Gastroesophageal sphincter (tissue), 4 donors: ENCODE measurements around a stretch of chr2.

GRCh38 chr2:142750721-142751428 is 126.6 kb upstream of the KYNU start:
- PRO-cap, result no peak
- RAMPAGE, long total RNA, 4 experiments, result no peak in any of the 4 experiments

GRCh38 chr2:142873740-142874995 is 3.3 kb upstream of the KYNU start:
- PRO-cap, result unidirectional peak, plus-strand start at chr2:142874738
- RAMPAGE, long total RNA, 4 experiments, result no peak in any of the 4 experiments

DNA sequence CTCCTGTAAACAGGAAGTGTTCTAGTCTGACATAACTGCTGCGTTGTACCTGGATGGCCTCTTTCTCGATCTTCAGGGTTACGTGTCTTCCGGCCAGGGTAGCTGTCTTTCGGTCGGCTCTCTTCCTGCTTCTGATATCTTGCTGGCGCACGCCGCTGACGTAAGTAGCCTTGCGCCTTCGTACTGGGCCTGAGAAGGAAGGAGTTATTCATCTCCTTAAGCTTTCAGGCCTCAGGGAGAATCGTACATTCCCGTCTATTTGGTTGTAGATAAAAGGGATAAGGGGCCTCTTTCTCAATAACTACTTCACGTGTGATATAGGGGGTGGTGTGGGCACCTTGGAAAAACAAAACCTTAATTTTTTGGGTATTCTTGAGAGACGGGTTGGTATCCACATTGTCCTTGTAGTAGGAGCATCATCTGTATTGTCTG is 53.5 kb downstream of the KYNU start:
- PRO-cap, result no peak
- RAMPAGE, long total RNA, 4 experiments, result no peak in any of the 4 experiments

DNA sequence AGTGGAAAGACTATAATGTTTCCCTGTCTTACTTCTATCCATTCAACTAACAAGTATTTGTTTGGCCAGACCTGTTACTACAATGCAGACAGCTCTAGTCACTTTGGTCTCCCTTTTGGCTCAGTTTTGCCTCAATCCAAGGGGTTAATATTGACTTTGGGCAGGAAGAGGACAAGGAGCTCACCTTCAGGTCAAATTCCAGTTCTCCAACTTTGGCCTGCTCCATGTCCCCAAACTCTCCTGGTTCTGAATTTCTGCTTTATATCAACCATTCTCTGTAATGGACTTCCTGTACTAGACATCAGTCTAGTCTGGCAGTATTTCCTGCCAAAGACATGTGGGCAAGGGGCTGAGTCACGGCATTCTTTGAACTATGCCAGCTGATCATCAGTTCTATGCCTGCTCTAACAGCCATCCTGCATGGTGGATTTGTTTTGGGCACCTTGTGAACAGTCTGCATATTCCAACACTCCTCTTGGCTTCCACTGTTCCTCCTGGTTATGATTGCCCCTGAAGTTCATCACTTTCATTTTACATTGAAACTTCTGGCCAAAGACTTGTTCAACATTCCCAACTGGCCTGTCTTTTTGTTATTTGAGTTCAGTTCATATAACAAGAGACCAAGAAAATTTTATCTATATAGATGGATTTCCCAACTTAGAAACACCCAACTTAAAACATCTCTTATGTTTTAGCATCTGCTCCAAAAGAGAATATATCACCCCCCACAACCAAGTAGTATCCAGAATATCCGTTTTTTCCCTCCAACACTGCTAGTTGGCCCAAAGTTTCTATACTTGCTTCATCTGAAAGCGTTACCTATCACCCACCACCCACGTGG is 11.7 kb downstream of the GTDC1 start:
- PRO-cap, result no peak
- RAMPAGE, long total RNA, 4 experiments, result no peak in any of the 4 experiments

DNA sequence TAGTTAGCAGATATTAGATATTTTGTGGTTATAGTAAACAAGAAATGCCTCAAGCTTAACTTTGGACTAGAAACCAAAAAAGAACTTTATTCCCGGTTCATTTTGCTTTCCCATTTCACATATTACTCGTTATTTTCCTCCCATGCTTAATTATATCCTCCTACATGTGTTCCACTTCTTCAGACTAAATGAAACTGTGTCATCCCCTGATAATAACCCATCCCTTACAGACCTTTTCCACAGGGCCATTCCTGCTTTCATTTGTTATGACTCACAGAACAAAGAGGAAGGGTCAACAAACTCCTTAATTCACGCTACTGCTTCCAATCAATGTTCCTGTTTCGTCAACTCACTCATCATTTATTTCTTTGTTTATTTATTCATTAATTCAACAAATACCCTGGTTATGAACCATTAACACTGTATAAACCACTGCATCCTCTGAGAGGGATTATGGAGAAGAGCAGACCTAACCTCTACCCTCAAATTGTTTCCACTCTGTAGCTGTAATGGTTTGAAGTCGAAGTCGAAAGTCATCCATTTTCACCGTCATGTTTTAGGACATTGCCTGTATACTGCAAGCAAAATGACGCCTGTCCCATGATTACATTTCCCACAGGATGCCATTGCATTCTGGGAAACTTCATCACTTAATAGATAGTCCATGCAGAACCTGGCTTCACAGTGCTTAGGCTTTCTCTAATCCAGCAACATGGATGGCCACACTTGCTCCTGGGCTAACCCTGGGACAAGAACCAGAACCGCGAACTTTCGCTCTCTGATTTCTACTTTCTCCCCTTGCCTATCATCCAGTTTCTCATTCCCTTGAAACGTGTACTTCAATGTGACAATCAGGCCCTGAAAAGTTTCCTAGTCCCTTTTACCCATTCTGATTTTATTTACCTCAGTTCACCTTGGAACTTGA is 83.3 kb upstream of the GTDC1 start:
- PRO-cap, result no peak
- RAMPAGE, long total RNA, 4 experiments, result start-site peak on the minus strand in 1 of 4 experiments, centred at position 412 of the sequence, 5 reads per replicate

GRCh38 chr2:144424346-144425566 is 92.4 kb upstream of the GTDC1 start:
- PRO-cap, result no peak
- RAMPAGE, long total RNA, 4 experiments, result no peak in any of the 4 experiments

DNA sequence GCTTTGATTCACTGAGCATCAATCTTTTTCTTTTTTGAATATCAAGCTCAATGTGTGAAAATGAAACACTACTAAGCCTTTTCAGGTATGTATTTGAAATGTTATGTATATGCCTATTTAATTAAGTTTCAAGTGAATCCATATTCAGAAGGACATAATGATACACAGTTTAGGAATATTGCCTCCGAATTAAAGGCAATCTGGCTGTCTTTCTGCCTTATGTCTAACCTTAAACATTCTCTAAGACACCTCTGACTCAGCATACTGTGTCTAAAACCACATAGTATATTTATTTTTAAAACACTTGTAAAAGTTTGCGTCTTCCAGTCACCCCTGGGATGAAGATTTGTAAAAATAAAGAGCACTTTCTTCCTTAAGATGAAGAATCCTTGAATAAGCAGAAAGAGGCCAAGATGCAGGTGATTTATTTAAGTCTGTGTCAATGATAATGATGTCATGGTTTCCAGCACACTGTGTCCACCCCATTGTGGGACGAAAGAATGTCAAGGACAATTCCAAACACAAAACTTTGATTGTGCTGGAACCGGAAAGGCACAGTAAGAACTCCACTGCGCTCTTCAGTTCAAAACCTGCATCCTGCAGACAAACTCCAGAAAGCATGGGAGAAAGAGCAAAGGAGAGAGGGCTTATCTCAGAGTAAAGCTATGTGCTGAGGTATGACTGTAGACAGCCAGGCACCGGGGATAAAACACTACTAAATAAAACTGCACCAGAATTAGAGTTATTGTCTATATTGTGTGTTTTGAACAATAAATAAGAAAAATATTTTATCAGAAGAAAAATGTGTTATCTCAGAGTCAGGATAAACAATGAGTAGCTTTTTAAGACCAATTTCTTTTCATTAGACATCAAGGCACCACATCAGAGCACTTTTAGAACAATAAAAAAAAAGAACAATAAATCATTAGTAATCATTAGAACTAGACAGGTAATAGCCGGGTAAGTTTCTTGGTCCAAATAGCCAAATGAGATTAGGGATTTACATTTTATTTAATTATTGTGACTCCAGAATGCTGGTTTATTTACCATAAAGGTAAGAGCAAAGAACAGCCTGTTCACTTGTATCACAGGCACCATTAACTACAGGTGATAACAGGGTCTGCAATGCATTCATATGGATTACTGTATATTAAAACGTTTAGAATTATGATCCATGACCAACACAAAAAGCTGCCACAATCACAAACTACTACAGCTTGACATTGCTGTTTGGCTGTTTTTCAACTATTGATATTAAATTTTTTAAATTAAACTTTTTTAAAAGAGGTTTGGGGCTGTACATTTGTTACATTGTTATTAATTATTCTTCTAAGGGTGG is 92.7 kb downstream of the ZEB2 start:
- PRO-cap, result unidirectional peak, plus-strand start at position 602 of the sequence
- RAMPAGE, long total RNA, 4 experiments, result no peak in any of the 4 experiments

DNA sequence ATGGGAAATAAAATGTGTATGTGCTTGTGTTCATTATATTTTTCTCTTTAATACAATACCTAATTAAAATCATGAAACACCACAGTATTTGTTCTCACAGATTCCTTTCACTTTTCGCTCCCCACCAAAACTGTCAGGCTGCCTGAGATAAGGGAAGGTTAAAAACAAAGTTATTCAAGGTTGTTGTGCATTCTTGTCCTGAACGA is 76.4 kb downstream of the ZEB2 start:
- PRO-cap, result no peak
- RAMPAGE, long total RNA, 4 experiments, result no peak in any of the 4 experiments

- PRO-cap, result no peak
- RAMPAGE, long total RNA, 4 experiments, result no peak in any of the 4 experiments
These were observed 58.8 kb downstream of the ZEB2 start for GRCh38 chr2:144460747-144461988.

- PRO-cap, result no peak
- RAMPAGE, long total RNA, 4 experiments, result no peak in any of the 4 experiments
These were observed 35.2 kb downstream of the ZEB2 start for GRCh38 chr2:144484471-144485407.

DNA sequence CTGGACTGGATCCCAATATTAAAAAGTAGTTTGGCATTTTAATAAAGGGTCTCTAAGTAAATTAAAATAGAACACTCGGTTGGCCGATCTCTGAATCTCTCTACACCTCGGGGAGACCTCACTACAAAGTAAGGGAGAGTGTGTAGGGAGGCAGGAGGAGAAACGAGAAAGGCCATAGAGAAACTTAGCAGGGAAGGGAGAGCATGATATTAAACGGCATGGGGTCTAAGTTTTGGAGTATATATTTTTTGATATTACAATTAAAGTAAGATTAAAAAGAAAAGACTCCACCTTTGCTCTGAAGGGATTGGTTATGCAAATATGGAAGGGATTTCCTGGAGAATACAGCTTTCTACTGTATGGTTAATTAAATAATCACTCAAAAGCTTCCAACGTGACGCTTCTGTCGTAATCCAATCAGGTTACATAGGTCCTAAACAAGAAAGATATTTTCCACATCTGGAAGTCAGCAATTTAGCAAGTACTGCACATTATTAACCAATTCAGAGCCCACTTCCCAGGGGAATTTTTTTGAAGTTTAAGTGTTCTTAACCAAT is 993 bp upstream of the ZEB2 start:
- PRO-cap, result unidirectional peak, plus-strand start at position 456 of the sequence
- RAMPAGE, long total RNA, 4 experiments, result no peak in any of the 4 experiments

- PRO-cap, result bidirectional peak, plus-strand start at chr2:144523928, minus-strand start at chr2:144523824; bidirectional peak, plus-strand start at chr2:144524235, minus-strand start at chr2:144524240
- RAMPAGE, long total RNA, 4 experiments, result no peak in any of the 4 experiments
These were observed 3.6 kb upstream of the ZEB2 start for GRCh38 chr2:144523217-144524302.

DNA sequence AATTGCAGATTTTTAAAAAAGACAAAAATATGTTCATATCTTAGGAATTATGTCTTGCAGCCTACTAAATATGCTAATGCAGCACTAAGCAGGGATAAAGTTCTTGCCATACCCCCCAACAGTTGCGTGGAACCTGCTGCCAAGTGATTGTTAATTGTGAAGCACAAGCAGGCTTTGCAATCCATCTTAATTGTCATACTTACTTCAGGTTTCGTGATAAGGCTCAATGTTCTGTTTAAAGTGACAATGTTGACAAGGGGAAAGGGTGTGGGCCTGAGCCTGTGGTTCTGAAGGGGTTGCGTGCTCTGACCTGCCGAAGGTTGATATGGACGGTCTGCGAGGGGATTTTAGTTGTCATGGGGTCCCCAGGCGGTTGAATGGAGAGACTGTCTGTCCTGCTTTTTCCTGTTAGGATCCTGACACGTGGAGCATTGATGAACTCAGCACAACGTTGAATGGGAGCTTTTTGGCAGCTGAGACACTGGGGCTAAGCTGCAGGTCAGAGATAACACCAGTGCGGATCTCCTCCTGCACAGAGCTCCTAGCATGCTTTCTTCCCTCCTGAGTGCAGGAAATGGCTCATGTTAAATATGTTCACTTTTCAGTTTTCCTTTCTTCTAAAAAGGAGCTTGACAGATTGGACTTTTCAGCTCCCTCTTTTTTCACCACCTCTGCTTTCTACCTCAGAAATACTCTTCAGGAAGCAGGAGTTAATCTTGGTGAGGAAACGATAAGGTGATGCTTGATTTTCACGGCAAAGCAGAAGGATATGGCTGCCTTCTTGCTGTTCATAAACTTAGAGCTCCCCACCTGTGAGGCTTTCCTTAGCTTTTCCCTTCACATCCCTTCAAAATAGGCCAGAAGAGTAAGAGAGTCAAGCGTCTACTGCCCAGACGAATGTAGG is 62.9 kb upstream of the ZEB2 start:
- PRO-cap, result no peak
- RAMPAGE, long total RNA, 4 experiments, result no peak in any of the 4 experiments

GRCh38 chr2:144648935-144649401 is 129.0 kb upstream of the ZEB2 start:
- PRO-cap, result bidirectional peak, plus-strand start at chr2:144649322, minus-strand start at chr2:144649294
- RAMPAGE, long total RNA, 4 experiments, result no peak in any of the 4 experiments

DNA sequence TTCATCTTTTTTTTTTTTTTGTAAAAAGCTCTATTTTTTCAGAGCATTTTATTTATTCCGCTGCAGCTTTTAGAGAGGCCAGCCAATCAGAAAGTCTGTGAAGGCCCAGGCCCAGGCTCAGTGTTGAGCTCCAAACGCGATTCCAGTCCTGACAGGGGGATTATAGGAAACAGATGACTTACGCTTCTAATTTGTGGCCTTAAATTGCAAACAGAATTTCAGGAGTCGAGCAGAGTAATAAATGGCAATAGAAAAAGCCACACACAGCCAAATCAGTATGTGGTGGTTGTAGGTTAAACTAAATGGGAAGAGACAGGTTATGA is 130.9 kb upstream of the ZEB2 start:
- PRO-cap, result unidirectional peak, plus-strand start at position 149 of the sequence
- RAMPAGE, long total RNA, 4 experiments, result no peak in any of the 4 experiments

DNA sequence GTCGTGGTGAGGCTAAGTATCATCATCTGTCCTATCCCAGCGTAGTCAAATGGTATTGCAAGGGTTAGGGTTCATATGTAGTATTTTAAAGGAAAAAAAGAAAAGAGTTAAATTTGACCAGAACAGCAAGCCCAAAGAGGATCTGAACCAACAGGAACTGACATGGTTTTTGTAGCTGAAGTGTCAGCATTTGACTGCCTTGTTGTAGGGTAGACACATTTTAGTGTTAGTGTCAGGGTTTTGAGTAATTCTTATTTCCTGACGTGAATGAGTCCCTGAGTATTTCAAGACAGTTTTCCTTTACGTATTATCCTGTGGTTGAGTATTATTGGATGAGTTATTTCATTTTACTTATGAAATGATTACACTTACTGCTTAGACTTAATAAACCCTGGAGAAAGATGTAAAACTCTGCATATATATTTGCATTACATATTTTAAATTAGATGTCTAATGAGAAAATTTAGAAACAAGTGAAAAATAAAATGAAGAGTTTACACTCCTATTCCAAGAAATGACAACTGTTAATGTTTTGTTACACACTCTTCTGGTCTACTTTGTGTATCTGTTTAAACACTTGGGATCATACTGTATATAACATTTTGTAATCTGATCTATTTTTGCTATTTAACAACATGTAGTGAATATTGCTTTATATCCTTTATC is 173.4 kb upstream of the ZEB2 start:
- PRO-cap, result no peak
- RAMPAGE, long total RNA, 4 experiments, result no peak in any of the 4 experiments

DNA sequence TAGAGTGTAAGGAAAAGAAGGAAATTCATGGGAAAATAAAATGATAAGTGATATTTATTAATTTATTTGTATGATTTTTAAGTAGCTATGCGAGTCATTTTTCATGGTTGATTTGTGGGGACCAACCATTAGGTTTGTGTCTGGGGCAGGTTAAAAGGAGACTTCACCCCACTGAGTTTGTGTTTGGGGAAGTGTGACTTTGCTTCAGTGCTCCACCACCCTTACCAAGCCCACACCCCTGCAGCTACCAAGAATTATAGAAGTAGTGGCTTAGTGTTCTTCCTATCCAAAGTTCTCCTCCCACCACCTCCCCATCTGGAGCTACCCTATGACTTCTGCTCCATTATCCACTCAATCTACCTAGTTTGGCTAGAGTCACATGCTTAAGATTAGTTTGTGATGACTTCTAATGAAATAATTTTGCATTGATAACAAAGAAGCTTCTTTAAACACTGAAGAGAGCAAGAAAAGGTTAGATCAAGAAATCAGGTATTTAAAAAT is 182.1 kb upstream of the ZEB2 start:
- PRO-cap, result no peak
- RAMPAGE, long total RNA, 4 experiments, result no peak in any of the 4 experiments

DNA sequence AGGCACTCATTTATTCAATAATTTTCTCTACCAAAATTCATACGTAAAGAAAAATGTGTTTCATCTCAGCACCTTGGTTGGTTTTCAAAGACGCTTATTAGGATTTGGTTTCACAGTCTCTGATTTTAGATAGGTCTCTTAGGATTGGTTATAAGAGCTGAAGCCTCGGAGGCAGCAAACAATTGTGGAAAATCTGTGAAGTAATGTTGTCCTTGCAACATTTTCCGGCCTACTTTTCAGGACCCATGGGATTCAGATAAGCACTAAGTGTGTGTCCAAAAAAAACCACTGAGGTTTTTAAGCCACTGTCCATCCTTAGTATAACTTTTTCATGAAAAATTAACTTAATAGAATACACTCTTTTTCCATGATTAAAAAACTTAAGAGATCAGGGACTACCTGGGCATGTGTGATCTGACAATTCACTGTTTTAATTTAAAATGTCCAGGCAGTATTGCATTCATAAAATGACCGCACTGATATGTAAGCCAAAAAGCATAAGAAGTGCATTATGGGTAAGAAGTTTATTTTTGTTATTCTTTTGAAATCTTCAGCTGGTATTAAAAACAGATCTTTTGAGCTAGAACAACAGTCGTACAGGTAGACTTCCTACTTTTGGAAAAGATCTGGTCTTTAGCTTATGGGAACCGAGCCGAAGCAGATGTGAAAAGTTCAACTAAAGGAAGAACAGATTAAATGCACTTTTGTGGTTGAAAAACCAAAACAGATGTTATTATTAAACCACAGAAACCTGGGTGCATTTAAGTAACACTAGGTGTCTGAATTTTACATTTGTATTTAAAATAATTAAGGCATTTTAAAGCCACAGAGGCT is 479.3 kb upstream of the ZEB2 start:
- PRO-cap, result no peak
- RAMPAGE, long total RNA, 4 experiments, result no peak in any of the 4 experiments

DNA sequence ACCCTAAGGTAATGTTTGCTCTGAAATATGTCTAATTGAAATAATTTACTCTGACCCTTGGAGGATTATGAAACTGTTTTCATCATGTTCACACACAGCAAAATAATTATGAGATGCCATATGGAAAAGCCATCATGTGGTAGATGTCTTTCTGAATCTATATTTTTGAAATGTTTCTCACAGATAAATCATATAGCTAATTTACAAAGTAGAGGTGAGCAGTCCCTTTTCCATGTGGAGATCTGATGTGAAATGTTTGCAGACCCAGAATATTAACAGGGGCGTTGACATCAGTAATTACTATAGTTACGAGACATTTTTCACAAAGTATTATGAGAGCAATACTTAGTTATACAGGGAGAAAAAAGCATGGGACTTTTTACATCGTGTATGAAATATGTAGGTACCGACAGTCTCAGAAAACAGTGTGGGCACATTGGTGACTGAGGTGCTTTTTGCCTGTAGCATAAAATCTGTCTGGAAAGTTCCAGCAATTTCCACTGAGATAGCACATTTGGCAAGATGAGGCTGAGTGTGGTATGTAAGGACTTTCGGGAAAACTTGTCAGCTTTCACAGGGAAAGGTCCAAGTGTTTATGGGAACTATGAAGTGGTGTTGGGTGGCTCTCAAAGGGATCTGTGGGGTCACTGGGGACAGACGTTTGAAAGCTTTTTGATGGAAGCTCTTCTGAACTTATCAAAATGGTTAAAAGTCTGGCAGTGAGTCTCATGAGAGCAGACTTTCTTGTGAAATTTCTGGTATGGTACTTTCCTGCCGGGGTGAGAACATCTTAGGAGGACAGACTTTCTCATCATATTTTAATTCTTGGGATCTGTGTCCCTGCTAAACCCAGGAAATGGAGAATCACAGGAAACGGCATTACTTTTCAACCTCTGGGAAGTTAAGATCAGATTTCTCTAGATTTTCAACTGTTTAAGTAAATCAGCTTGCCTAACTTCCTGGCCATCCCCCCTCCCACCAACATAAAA is 546.1 kb upstream of the ZEB2 start:
- PRO-cap, result unidirectional peak, plus-strand start at position 846 of the sequence
- RAMPAGE, long total RNA, 4 experiments, result no peak in any of the 4 experiments

DNA sequence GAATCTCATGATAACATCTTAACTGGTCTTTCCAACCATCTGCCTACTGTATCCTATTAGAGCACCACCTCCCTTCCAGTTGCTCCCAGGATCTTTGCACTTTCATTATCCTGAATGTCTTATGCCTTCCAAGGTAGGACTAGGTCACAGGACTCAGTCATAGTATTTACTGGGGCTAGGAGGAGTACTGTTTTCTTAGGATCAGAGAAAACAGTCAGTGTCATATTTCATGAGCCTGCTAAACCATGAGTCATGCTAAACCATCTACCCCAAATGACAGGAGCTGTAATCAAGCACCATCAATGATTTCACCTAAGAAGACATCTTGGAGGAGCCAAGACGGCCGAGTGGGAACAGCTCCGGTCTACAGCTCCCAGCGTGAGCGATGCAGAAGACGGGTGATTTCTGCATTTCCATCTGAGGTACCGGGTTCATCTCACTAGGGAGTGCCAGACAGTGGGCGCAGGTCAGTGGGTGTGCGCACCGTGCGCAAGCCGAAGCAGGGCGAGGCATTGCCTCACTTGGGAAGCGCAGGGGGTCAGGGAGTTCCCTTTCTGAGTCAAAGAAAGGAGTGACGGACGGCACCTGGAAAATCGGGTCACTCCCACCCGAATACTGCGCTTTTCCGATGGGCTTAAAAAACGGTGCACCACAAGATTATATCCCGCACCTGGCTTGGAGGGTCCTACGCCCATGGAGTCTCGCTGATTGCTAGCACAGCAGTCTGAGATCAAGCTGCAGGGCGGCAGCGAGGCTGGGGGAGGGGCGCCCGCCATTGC is 1439.2 kb upstream of the ACVR2A start:
- PRO-cap, result no peak
- RAMPAGE, long total RNA, 4 experiments, result no peak in any of the 4 experiments